ENCODE results near the genes ENPP1 and TAAR1.

- PRO-cap: no peak
- RAMPAGE, long total RNA: no peak
- RRBS: no CpG with 5 or more reads among the region's 4 CpGs
Observed at GRCh38 chr6:129032105-129032744, 149.3 kb downstream of the LAMA2 start.

GRCh38 chr6:129102561-129103187 lies 219.7 kb downstream of the LAMA2 start:
- PRO-cap: no peak
- RAMPAGE, long total RNA: no peak
- RRBS: no CpG with 5 or more reads among the region's 4 CpGs

GRCh38 chr6:129514182-129514720 lies 195.7 kb downstream of the ARHGAP18 start:
- PRO-cap: no peak
- RAMPAGE, long total RNA: no peak
- RRBS: no CpG with 5 or more reads among the region's 4 CpGs

- PRO-cap: no peak
- RAMPAGE, long total RNA: no peak
- RRBS: no CpG with 5 or more reads among the region's 5 CpGs
Observed at GRCh38 chr6:129646575-129647111, 63.3 kb downstream of the ARHGAP18 start.

DNA sequence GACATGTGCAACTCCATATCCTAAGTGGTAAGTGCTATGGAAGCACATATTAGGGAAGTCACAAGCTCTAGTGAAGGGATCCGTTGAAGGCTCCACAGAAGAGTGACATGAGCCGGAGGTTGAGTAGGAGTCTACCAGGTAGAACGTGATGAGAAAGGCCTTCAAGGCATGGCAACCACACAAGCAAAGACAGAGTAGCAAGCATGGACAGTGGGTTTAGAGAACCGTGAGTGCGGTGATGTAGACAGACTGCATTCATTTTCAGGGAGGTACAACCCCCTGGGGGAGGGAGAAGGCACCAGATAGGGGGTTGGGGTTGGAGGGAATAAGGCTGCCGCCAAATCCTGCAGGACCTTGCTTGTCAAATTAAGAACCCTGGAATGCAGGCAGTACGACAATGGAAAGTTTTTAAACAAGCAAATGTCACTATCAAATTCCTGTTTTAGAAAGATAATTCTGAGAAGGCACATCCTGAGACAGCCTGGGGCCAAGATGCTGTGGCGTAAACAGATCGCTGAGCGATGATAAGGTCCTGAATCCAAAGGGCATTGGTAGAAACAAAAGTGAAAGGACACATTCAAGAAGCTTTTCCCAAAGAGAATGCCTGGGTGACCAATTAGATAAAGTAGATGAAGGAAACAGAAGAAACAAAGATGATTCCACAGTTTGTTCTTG lies 50.1 kb downstream of the ARHGAP18 start:
- PRO-cap: no peak
- RAMPAGE, long total RNA: no peak
- RRBS: no CpG with 5 or more reads among the region's 10 CpGs

DNA sequence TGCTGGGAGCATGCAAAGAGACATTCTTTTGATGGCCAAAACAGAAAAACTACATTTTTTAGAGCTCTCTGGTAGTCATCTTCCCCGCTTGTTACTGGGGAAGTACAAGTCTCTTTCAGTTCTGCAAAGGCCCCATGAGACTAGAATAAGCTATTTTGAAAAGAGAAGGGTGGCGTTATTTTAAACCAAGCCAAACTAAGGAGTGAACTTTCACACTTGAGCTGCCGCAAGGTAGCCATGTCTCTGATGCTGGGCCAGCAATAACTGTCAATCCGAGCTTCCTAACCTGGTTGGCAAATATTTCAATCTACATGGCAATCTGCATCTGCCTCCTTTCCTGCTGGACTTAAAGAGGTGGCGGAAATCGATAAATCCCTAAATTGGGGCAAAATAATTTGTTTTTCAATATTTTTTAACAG lies 96.7 kb downstream of the L3MBTL3 start:
- PRO-cap: no peak
- RAMPAGE, long total RNA: no peak
- RRBS: no CpG with 5 or more reads among the region's 6 CpGs

GRCh38 chr6:130138249-130139015 lies 84.3 kb downstream of the SAMD3 start:
- PRO-cap: no peak
- RAMPAGE, long total RNA: no peak
- RRBS: no CpG with 5 or more reads among the region's 8 CpGs

GRCh38 chr6:130371958-130372324 lies 6.1 kb downstream of the TMEM200A start:
- PRO-cap: no peak
- RAMPAGE, long total RNA: no peak
- RRBS: no CpG with 5 or more reads among the region's 4 CpGs

DNA sequence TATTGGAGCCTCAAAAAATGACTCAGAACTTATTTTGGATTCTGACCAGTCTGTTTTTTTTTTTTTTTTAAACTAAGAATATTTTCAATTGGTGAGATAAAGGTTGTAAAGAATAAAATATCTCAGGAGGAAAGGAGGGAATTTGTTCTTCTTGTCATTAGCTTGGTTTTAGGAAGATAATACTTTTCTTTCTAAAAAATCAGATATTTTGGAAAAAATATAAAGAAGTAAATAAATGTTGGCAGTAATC lies 30.4 kb downstream of the TMEM200A start:
- PRO-cap: no peak
- RAMPAGE, long total RNA: no peak

DNA sequence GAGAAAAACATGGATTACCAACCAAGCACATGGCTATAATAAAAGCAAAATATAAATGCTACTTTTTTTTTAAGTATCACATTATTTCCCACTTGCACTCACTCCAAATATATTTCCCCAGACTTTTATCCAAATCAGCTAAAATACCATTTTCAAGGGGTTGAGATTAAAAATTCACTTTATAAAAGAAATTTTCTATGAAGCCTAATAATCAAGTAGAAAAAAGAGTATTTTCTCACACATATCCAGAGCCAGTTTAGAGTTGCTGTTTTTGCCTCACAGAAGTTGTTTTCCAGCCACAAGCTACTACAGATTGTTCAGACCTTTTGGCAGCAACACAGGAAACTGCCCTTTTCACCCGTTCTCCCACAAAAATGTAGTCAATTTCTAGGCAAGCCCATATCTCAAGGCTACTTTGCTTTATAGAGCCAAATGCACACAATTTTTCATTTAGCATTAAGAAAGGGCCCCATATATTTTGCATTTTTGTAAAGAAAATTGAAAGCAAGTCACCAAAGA lies 49.7 kb downstream of the EPB41L2 start:
- PRO-cap: no peak
- RAMPAGE, long total RNA: no peak
- RRBS: no CpG with 5 or more reads among the region's 1 CpG

DNA sequence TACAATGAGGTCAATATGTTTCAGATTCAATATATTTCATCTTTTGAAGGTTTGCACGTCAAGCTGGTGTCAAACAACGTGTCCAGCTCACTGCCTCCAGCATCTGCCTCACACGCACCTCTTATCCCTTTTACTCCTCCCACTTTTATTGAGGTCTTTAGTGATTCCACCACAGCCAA lies 783 bp upstream of the EPB41L2 start:
- PRO-cap: no peak
- RAMPAGE, long total RNA: no peak
- RRBS: no CpG with 5 or more reads among the region's 3 CpGs

DNA sequence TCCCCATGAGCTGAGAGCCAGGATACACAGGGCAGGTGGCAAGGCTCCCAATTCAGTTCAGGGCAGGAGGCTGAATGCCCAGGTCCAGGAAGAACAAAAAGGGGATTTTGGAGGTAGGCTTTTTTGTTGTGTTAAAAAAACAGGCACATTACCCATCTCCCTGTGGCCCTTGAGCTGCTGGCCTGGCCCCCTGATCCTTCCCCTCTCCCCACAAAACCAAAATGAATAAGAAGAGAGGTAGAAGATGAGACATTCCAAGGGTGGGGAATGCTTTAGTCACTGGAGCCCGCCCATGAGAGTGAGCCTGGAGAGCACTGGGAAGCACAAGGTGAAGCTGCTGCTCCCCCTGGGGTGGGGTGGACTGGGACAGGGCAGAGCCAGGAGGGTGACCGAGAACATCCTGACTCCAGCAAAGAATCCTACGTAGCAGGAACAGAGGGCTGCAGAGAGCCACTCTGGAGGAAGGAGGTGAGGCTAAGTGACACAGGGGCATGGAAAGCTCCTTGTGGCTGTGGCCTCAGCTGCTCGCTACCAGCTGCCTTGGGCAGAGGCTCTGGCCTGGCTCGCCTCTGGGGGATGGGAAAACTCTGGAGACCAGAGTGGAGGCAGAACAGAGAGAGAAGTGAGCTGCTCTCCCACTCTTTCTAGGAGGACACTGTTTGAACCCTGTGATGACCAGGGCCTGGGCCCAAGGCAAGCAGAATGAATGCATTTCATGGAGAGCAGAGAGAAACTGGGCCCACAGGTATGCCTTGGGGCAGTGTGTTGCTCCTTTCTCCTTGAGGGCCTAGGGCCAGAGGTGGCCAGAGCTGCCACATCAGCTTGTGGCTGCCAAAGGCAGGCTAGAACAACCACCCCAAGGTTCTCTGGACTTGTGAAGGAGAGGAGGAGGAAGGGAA lies 48.3 kb downstream of the AKAP7 start:
- PRO-cap: no peak
- RAMPAGE, long total RNA: no peak
- RRBS: no CpG with 5 or more reads among the region's 5 CpGs

GRCh38 chr6:131199598-131200239 lies 64.5 kb downstream of the AKAP7 start:
- PRO-cap: no peak
- RAMPAGE, long total RNA: no peak
- RRBS: no CpG with 5 or more reads among the region's 8 CpGs

DNA sequence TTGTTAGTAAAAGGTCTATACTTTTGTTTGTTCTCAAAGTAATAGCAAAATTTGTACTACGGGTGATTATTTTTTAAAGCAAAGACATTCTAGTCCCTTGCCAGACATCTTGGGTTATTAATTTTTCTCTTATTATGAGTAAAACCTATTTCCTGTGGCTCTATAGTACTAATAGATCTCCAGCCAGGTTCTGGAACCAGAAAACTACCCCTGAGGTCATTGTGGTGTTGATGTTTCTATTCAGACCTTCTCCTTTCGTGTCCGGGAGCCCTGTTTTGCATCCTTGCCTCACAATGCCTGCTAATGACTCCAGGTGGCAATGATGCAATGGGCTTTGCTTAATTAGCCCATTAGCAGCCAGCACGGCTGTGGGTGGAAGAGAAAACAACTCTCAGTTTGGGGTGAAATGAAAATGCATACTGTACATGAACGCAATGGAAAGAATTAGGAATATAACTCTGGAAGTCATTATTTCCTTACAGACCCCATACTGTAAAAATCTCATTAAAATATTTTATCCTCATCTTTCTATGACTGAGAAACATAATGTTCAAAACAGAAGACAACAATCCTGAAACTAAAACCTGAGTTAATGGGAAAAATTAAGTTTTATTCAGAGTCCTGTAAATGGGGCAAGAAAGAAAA lies 62.9 kb upstream of the ARG1 start:
- PRO-cap: no peak
- RAMPAGE, long total RNA: no peak
- RRBS: no CpG with 5 or more reads among the region's 5 CpGs

DNA sequence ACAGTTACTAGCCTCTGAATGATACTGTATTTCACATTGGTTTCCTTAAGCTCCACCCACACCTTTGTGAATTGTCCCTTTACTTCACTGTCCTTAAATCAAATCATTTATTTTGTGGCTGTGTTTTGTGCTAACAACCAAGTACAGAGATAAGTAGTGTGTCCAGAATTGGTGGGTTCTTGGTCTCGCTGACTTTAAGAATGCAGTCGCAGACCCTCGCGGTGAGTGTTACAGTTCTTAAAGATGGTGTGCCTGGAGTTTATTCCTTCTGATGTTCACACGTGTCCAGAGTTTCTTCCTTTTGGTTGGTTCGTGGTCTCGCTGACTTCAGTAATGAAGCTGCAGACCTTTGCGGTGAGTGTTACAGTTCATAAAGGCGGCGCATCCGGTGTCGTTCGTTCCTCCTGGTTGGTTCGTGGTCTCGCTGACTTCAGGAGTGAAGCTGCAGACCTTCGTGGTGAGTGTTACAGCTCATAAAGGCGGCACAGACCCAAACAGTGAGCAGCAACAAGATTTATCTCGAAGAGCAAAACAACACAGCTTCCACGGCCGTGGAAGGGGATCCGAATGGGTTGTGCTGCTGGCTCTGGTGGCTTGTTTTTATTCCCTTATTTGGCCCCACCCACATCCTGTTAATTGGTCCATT lies 48.4 kb upstream of the ARG1 start:
- PRO-cap: no peak
- RAMPAGE, long total RNA: no peak
- RRBS: no CpG with 5 or more reads among the region's 21 CpGs

DNA sequence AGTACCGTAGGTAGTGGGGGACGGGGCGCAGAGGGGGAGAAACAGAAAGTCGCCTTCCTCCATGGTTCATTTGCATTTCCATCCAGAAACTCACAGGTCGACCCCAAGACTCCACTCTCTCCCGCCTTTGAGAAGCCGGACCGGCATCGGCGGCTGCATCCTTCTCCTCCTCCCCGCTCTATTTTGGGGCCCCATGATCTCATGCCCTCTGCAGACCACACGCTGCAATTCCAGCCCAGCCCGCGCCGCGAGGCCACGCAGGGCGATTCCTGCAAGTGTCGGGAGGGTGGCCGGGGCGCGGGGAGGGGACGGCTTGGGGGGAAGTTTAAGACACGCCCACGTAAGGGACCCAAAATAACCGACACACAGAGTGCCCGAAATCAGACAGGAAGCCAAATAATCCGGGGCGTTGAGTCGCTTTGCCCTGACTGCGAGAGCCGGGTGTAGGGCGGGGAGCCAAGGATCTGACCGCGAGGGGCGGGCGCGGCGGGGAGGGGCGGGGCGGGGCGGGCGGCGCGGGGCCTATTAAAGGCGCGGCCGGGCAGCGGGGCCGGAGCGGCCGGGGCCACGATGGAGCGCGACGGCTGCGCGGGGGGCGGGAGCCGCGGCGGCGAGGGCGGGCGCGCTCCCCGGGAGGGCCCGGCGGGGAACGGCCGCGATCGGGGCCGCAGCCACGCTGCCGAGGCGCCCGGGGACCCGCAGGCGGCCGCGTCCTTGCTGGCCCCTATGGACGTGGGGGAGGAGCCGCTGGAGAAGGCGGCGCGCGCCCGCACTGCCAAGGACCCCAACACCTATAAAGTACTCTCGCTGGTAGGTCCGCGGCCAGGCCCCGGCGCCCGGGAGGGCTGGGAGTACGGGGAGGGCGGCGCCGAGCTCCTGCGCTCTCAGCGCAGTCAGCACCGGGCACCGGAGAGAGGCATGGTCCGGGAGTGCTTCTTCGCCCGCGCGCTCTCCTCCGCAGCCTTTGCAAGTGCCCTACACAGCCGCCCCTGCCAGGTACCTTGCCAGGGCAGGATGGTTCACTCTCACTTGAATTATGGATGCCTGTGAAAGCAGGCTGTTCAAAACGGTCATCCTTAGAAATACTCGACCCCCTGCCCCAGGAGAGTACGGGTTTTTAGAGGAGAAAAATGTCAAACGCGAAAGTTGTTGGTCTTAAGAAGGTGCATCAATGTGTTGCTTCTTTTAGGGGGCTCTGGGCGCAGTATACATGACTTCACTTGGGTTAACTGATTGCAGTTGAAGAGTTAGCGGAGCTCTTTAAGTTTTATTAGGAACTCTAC lies at the start of gene ENPP1:
Gene ENPP1 (plus strand): TSS at position 555 of the 1,283 bp plus-strand sequence.
- PRO-cap: unidirectional peak, plus-strand start at position 555 of the sequence
- RAMPAGE, long total RNA: no peak
- RRBS: under 1% methylated on average over 51 of the region's 117 CpGs

DNA sequence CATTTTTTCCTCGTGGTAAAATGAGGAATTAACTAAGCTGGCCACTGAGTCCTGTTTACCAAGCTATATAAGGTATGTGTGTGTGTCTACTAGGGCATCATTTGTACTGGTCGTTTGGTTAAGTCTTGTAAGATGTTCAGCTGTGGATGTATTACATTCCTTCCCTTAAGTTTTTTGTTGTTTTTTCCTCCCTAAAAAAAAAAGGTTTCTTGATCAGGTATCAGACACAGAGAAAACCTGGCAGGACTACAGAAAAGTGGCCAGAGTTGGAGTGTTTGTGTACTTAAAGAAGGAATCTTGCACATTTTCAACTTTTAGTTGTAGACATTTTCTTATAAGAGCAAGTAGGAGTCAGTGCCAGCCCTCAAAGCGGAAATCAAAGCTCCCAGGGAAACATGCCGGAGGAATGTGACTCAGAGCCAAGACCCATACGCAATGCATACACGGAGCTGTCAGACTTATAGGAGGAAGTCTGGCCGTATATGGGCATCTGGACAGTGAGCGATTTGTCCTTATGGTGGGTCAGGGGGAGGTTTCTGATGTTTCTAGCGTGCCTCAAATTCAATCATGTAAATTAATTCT lies 3.4 kb upstream of the CCN2 start:
- PRO-cap: no peak
- RAMPAGE, long total RNA: no peak
- RRBS: no CpG with 5 or more reads among the region's 9 CpGs

DNA sequence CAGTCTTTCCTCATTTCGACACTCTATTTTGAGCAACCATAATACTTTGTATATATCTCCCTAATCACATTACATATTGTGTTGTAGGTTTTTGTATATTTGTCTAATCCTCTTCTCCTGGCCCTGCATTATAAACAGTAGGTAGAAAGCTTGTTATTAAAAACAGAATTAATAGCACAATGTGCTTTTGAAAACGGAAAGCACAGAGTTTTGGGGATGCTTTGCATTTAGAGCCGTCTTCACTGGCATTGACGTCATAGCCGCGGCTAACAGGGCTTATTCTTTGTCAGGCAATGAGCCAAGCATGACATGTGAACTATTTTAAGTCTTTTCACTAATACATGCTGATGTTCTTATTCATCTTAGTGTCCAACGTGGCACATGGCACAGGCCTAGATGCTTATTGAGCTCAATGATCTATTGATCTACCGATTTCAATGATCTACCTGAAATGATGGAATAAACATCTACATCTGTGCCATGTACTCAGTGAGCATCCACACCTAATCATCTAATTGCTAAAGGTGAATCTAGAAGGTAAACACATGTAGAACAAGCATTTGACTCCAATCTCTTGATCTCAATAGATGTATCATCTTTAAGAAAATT lies 47.4 kb upstream of the CCN2 start:
- PRO-cap: no peak
- RAMPAGE, long total RNA: no peak
- RRBS: no CpG with 5 or more reads among the region's 8 CpGs

DNA sequence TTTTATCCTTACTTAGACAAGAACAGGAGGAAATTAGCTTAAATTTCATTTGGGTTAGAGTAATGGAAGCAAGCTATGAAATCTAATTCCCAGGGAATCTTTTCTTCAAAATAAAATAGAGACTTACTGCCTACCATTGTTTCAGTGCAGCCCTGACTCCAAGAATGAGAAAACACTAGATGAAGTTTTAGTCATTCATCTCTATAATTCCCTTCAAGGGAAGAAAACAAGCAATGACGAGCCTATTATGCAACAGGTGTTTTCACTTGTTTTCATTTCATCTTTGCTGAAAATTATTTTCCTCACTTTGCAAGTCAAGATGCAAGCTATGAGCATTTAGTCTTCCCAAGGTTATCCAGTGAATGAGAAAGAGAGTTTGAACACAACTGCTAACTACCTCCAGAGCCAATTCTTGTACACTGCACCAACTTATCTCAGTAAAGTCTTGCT lies 37.1 kb downstream of the MOXD1 start:
- PRO-cap: no peak
- RAMPAGE, long total RNA: no peak
- RRBS: no CpG with 5 or more reads among the region's 1 CpG

- PRO-cap: no peak
- RAMPAGE, long total RNA: no peak
- RRBS: no CpG with 5 or more reads among the region's 2 CpGs
Observed at GRCh38 chr6:132659102-132659301, at the start of gene TAAR1. TSS of gene TAAR1 (minus strand) at chr6:132659182.

Measured in lung (tissue), 4 donors.